Endothelial cell (in vitro differentiated cells): ENCODE data around the gene ZNF474.

- PRO-cap: no peak
These were observed 69.0 kb upstream of the TMED7 start for GRCh38 chr5:115694909-115695144.

DNA sequence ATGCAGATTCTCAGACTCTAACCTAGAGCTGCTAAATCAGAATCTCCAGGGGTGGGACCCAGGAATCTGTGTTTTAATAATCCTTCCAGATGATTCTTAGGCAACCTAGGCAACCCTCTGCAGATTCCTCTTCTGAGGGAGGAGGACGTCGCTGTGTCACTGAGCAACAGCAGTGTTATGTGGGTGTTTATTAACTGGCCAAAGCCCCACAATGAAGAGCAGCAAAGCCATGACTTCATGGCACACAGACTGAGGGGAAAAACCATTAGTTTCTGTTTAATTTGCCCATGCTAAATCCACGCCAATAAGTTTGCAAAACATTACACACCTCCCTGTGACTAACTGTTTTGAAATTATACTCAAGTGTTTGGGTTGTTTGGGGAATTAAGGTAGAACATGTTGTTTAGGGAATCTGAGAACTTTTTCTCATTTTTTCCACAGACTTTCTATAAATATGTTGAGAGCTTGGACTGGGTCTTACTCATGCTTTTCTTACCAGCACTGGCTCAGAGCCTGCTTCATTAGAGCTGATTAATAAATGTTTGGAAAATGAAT, 83.8 kb upstream of the TMED7 start:
- PRO-cap: no peak

DNA sequence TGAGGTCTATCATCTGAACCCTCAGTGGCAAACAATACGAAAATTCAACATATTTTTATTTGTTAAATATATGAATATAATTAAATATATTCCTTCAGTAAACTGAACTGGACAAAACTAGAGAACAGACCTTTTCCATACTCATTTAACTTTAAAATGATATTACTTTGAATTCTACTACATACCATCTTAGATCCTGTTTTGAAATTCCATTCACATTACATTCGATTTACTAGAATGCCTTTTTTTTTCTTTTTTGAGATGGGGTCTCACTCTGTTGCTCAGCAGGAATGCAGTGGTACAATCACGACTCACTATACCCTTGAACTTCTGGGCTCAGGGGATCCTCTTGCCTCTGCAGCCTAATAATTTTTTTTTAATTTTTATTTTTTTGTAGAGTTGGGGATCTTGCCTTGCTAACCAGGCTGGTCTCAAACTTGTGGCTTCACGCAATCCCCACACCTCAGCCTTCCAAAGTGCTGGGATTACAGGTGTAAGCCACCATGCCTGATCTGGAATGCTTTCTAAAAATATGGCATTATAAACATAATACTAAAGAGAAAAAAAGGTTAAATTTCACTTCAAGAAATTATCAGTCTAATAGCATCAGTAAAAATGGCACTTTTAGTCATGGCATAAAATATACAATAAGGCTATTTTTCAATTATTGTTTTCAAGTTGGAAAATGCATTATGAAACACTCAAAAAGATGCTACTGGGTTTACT, 10.9 kb downstream of the ATG12 start:
- PRO-cap: no peak

- PRO-cap: no peak
These were observed 10.2 kb downstream of the ATG12 start for GRCh38 chr5:115831066-115831731.

DNA sequence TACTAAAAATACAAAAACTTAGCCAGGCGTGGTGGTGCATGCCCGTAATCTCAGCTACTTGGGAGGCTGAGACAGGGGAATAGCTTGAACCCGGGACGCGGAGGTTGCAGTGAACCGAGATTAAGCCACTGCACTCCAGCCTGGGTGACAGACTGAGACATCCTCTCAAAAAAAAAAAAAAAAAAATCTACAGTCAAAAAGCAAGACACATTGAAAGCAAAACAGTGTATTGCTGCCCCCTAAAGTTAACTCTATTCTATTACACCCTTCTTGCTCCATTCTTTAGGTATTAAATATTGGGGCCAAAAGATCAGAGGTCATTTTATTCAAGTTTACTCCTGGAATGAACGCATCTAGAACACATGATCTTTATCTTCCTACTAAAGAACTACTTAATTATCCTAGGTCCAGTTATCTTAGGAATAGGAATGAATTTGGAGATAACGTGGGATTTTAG, 2.4 kb downstream of the ATG12 start:
- PRO-cap: no peak

DNA sequence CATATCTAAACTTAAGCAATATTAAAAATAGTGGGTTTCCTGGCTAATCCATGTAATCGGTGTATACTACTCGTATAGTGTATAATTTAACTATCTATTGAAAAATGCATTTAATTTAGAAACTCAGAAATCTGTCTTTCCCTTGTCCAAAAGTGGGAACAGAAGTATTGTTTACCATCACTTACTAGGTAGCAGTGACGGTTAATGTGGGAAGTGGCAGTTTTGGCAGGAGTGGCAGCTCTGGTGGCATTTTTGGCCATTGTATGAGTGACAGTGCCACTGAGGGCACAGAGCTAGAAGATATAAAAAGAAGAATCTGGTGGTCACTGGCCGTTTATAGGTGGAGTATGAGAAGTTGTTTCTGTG, 1.9 kb downstream of the AP3S1 start:
- PRO-cap: no peak

DNA sequence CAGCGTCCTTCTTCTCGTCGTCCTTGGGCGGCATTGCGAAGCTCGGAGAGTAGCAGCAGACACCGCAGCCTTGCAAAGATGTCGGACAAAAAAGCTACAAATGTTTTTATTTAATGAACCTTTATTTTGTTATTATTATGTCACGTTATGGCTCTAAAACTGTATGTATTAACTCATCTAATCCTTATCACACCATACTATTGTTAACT, 19.9 kb downstream of the ARL14EPL start:
- PRO-cap: no peak

- PRO-cap: no peak
These were observed 230.7 kb downstream of the SEMA6A start for GRCh38 chr5:116343925-116344296.

DNA sequence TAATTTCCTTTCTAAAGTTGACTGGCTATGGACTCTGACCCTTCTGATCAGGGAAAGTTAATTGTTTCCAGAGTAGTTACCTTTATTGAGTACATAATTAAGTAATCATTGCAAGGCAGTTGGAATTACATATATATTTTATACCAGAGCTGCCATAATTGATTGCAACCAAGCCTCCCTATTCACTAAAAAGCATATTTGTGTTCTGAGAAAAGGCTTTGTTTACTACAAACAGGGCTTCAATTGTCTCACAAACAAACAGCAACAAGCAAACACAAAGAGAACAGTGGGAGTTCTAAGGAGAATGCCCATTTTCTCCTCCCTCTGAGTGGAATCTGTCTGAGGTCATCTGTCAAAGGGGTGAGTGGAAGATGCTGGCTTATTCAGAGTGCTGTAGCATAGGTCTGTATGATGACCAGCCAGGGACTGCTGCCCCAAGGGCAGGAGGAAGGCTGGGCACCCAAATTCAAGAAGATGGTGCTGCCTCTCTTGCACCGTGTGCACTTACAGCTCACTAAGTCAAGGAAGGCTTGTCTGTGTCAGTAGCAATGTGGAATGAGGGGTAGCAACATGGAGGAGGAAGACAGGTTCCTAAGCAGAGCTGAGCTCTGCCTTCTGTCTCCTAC, 136.4 kb downstream of the SEMA6A start:
- PRO-cap: no peak

GRCh38 chr5:116533940-116534884, 40.4 kb downstream of the SEMA6A start:
- PRO-cap: no peak

GRCh38 chr5:118973395-118974239, 14.7 kb downstream of the DTWD2 start:
- PRO-cap: no peak

DNA sequence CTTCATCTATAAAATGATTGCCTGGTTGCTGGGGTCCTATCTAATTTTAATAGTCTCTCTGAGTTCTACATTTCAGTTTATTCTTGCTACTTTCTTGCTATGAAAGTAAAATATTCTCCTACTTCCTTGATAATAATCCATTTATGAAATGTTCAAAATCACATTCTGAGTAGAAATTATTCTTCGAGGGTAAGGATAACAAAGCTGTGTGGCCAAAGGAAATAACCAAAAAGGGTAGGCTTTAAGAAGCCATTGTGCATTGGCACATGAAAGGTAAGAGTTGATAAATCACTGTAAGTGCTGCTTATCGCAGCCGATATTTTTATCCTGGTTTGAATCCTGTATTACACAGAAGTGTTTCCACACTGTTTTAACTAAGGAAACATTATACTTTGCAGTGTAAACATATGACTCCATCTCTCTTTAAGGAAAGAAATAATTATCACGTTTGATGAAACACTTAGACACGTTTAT, 85.9 kb upstream of the TNFAIP8 start:
- PRO-cap: no peak

DNA sequence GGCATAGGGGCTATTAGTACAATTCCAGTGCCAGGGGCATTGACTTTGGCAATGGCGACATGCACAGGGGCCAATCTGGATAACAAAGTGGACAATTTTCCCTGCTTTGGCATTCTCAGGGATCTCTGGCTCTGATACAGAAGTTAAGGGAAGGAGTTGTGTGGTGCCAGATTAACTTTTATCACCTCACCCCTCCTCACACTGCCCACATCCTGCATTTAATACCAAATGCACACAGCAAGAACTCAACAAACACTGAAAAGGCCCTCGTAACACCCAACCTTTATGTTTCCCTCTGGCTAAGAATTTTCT, 84.3 kb upstream of the TNFAIP8 start:
- PRO-cap: no peak

DNA sequence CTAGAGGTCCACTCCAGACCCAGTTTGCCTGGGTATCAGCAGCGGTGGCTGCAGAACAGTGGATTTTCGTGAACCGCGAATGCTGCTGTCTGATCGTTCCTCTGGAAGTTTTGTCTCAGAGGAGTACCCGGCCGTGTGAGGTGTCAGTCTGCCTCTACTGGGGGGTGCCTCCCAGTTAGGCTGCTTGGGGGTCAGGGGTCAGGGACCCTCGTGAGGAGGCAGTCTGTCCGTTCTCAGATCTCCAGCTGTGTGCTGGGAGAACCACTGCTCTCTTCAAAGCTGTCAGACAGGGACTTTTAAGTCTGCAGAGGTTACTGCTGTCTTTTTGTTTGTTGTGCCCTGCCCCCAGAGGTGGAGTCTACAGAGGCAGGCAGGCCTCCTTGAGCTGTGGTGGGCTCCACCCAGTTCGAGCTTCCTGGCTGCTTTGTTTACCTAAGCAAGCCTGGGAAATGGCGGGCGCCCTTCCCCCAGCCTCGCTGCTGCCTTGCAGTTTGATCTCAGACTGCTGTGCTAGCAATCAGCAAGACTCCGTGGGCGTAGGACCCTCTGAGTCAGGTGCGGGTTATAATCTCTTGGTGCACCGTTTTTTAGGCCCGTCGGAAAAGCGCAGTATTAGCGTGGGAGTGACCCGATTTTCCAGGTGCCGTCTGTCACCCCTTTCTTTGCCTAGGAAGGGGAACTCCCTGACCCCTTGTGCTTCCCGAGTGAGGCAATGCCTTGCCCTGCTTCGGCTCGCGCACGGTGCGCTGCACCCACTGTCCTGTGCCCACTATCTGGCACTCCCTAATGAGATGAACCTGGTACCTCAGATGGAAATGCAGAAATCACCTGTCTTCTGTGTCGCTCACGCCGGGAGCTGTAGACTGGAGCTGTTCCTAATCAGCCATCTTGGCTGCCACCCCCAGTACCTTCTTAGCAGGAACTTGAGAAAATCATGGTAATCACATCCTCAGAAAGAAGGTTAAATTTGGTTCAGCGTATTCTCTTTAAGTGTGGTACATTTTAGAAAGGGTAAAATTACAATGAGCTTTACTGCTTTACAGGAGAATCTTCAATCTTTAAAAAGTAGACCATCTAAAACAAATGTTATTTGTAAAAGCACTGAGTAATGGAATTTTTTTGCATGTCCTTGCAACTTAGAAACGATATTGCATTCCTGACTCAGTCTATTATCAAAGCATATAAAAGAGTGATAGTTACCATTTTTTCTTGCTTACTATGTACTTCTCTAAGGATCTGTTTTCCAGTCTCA, 56.0 kb upstream of the TNFAIP8 start:
- PRO-cap: no peak

DNA sequence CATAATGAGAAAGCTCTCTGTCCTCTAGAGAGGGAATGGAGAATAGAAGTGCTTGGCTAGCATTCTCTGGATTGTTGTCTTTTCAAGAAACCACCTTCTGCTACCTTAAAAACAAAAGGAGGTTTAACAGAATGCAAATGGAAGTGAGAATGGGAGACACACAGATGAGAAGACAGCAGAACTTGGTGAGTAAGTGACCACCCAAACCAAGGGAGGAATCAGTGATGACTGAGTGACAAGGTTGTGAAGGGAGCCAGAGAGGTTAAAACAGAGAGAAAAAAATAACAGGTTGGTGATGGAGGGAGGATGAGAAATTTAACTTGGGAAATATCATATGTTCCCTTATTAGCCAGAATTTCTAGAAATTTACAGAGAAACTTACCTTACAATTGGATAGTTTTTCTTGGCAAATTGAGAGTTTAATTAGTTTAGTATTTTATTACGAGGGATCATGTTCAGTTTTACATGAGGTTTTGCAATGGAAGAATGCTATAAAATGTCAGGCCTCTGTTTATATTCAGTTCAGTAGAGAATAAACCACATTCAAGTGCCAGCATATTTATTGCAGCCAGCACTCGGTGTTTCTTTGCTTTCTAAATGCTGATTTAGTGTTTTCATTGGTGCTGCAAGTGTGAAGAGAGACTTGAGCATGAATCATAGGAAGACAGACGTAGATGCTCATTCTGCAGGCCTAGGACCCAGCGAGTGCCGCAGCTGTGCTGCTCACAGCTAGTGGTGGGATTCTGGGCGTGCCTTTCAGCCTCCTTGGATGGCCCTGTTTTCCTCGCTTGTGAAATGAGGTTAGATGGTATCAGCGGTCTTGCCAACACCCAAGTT, 27.2 kb upstream of the TNFAIP8 start:
- PRO-cap: no peak

DNA sequence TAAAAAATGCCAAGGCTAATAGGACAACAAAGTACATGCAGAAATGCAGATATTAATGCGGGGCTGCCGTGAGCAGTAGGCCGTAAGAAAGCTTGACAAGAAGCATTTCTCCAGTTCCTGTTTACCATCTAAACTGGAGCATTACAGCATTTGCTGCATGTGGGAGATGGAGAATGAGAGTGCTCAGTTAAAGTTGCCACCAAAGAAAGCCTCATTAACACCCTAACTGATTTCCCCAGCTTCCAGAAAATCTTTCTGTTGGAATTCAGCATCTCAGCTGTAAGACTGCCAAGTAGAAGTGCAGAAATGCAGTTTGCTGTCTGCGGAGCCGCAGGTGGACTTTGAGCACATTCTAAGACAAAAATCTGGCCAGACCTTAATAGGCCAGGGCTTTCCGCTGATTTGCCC, 18.2 kb upstream of the TNFAIP8 start:
- PRO-cap: no peak

- PRO-cap: no peak
These were observed 724 bp upstream of the TNFAIP8 start for GRCh38 chr5:119355072-119355518.

GRCh38 chr5:119398872-119399601, 43.2 kb downstream of the TNFAIP8 start:
- PRO-cap: no peak

- PRO-cap: no peak
These were observed 13.1 kb upstream of the HSD17B4 start for GRCh38 chr5:119439040-119439739.

- PRO-cap: bidirectional peak, plus-strand start at chr5:122129603, minus-strand start at chr5:122129463
These were observed at the start of gene ZNF474 for GRCh38 chr5:122129255-122129889. TSS of gene ZNF474 (plus strand) at chr5:122129546.